Aortic smooth muscle cell (primary cell): ENCODE results near the genes CASD1 and TAC1.

- RRBS, result 2% methylated on average over 30 of the region's 53 CpGs
These were observed at the start of gene CASD1 for GRCh38 chr7:94509181-94509949. Gene CASD1, plus strand, starts transcription at chr7:94509809.

DNA sequence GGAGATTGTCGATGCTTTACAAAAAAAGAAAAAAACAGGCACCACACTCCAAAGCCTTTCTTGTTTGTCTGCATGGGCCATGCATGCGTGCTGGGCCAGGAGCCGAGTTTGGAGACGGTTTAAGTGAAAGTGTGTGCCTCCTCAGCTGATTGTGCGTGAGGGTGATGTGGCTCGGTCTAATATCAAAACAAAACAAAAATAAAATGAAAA is 1.3 kb downstream of the PPP1R9A start:
- RRBS, result no CpG with 5 or more reads among the region's 6 CpGs

GRCh38 chr7:95071352-95071779 is 164.0 kb downstream of the PPP1R9A start:
- RRBS, result no CpG with 5 or more reads among the region's 2 CpGs

DNA sequence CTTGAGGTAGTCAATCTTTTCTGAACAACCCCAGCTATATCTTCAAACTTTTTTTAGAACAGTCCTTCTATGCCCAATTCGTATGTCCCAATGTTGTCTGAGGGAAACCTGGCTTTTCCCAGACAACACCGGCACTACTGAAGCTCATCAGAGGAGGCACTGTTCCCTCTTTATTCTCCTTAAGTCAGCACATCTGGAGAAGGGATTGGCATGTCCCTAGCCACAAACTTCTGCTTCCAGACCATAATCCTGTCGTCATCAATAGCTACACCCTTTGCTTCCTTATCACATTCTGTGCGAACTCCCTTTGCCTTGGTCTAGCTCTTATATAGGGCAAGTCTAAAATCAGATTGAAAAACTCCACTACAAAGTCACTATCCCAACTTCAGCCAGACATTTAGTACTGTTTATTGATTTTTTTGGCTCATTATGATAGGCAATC is 22.8 kb downstream of the PON3 start:
- RRBS, result no CpG with 5 or more reads among the region's 4 CpGs

- RRBS, result no CpG with 5 or more reads among the region's 1 CpG
These were observed 5.4 kb upstream of the PON3 start for GRCh38 chr7:95401456-95402035.

DNA sequence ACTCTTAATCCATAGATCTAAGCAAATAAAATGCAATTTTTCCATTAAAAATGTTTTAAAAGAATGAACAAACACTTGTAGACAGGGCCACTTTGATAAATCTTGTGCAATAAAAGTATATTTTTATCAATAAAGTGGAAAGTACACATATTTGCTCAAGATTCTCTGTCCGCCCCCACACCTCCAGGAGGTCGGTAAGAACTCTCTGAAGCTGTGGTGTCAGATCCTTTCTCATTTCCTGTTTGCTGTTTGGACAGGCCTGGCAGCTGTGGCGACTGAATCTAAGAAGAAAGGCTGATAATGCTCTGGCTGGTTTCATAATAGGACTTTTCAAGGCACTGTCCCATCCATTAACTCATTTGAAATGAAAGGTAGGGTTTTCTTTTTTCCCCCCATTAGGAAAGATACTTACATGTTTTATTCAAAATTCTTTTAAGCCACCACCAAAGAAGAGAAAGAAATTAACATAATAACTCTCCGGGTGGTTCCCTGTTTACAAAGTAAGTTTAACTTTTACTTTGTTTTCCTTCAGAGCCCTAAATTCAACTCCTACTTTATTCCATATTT is 15.2 kb upstream of the ASB4 start:
- RRBS, result no CpG with 5 or more reads among the region's 4 CpGs

- RRBS, result no CpG with 5 or more reads among the region's 7 CpGs
These were observed 49.7 kb downstream of the PDK4 start for GRCh38 chr7:95546391-95547200.

- RRBS, result no CpG with 5 or more reads among the region's 13 CpGs
These were observed 12.1 kb upstream of the PDK4 start for GRCh38 chr7:95608106-95609140.

- RRBS, result no CpG with 5 or more reads among the region's 5 CpGs
These were observed 63.7 kb upstream of the PDK4 start for GRCh38 chr7:95659832-95660564.

DNA sequence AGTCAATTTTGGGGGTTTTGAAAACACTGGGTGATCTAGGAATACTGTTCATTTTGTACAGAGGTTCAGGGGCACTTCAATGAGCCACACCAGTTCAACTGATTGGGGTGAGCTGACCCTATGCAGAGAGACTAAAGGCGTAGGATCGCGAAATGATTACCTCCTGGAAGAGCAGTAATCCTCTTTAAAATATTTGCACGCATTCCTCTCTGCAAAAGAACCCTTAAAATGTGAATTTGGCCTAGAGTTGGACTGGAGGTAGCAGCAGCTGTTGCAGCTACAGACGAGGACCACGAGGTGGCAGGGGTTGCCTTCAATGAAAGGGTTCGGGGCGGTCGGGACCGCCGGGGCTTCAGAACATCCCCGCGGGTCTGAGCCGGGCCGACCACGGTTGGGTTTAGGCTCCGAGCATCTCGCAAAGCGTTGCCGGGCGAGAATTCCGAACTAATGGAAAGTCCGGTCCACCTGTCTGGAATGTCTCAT is 246.5 kb downstream of the SLC25A13 start:
- RRBS, result 2% methylated on average over 7 of the region's 23 CpGs

DNA sequence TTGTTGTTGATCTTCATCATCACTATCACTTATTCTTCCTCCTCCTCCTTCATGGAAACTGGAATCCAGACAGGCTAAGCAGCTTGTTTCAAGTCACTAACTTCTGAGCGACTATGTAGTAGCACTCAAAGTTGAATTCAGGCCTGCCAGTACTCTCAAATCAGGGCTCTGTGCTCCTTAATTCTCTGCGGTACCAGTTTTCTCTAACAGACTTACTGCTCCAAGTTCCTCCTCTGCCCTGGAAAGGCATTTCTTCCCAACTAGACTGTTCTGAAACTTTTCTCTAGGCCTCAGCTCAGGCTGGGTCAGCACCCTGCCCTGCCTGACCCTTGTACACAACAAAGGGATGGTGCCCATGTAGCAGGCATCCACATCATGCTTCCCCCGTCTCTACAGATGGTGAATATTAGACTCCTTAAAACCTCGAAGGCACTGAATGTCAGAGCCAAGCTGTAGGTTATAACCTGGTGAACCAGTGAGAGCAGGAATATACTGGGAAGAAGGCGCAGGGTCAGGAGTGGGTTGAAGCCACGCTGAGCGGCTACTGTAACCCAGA is 144.1 kb downstream of the SLC25A13 start:
- RRBS, result no CpG with 5 or more reads among the region's 7 CpGs

DNA sequence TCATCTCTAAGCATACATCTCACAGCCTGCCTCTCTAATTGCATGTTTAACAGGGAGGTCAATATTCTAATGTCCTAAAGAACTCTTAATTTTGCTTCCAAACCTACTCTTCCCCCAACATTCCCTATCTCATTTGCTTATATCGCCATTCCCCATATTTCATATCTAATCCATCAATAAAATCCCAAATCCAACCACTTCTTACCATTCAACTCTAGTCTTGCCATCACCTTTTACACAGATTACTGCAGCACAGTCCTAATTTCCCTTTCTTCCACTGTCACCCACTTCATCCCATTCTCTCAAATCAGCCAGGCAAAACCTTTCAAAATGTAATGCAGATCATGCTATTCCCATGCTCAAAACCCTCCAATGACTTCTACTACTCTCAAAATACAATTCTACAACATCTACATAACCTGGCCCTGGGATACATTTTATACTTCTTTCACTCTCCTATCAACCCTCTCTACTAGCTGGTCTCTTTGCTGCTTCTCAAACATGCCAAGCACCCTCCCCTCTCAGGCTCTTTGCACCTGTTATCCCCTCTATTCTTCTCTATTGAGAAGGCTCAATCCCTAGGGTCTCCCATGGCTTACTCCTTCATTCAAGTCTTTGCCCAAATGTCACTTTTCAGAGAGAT is 61.2 kb downstream of the SLC25A13 start:
- RRBS, result no CpG with 5 or more reads among the region's 1 CpG

DNA sequence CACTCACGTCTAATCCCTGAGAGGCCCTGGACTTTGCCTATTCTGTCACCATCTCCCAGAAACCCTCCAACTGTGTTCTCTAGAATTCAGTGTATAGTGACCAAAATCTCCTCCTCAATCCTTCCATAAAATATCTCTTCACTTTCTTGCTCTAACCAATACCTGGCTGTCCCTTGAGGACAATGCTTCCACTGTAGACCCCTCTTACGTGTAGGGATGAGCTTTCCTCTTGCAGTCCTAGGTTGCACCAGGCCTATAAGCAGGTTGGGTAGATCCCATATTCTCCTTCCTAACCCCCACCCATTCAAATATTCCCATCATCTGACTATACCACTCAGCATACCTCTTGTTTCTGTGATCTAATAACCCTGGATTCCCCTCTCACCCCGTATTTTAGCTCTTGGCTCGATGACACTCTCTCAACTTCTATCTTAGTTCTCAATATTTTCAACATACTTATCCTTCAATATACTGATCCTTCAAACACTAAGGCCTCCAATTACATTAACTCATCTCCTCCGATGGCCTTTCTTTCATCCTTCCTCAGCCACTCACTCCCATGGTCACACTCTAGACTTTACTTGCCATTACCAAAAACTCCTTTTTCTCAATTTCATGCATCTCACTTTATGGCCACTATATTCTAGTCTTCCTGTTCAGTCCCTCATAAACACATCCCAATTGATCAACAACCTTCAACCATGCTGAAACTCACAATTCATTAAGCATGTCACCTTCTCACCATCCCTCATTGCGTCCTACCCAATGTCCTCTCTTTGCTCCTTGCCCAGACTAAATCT is 58.4 kb downstream of the SLC25A13 start:
- RRBS, result no CpG with 5 or more reads among the region's 6 CpGs

DNA sequence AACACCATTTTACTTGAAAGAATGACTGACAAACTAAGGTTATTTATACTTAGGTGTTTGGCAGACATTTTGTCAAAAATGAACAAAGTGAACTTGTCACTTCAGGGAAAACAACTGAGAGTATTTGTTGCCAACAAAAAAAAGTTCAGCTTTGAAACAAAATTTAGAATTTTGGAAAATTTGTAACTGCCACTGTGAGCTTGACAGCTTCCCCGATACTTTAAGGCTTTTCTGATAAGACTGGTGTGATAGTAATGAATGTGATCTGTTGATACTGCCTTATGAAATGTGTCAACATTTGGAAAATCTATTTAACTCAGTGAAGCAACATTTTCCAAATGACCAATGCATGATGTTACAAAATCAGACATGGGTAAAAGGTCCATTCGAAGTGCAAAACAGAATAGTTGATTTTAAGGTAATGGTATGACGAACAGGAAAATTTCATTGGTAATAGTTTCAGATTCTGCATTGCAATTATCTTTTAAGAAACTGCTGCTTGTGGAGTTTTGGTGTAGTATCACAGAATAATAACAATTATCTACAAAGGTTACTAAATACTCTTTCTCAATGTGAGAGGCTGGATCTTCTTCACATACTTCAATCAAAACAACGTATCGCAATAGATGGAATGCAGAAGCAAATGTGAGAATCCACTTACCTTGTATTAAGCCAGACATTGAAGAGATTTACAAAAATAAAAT is 175.4 kb downstream of the SEM1 start:
- RRBS, result no CpG with 5 or more reads among the region's 5 CpGs

DNA sequence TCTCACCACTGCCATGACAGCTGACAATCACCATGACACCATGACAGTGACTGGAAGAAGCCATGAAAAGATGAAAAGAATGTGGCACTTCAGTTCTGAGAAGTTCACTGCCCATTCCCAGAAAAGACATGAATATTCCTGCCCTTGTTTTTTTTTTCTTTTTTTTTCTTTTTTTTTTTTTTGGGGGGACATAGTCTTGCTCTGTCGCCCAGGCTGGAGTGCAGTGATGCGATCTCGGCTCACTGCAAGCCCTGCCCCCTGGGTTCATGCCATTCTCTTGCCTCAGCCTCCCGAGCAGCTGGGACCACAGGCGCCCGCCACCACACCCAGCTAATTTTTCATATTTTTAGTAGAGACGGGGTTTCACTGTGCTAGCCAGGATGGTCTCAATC is 281.1 kb upstream of the TAC1 start:
- RRBS, result no CpG with 5 or more reads among the region's 7 CpGs

DNA sequence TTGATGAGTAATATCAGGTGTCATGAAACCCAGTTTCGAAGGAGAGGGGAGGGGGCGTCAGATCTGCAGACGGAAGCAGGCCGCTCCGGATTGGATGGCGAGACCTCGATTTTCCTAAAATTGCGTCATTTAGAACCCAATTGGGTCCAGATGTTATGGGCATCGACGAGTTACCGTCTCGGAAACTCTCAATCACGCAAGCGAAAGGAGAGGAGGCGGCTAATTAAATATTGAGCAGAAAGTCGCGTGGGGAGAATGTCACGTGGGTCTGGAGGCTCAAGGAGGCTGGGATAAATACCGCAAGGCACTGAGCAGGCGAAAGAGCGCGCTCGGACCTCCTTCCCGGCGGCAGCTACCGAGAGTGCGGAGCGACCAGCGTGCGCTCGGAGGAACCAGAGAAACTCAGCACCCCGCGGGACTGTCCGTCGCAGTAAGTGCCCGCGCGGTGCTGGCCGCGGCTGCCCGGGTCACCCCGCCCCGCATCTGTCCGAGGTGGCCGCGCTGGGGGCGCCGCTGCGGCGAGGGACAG is at the start of gene TAC1:
Gene TAC1 (plus strand): TSS at position 321 of the 529 bp plus-strand sequence.
- RRBS, result 9% methylated on average over 6 of the region's 50 CpGs

DNA sequence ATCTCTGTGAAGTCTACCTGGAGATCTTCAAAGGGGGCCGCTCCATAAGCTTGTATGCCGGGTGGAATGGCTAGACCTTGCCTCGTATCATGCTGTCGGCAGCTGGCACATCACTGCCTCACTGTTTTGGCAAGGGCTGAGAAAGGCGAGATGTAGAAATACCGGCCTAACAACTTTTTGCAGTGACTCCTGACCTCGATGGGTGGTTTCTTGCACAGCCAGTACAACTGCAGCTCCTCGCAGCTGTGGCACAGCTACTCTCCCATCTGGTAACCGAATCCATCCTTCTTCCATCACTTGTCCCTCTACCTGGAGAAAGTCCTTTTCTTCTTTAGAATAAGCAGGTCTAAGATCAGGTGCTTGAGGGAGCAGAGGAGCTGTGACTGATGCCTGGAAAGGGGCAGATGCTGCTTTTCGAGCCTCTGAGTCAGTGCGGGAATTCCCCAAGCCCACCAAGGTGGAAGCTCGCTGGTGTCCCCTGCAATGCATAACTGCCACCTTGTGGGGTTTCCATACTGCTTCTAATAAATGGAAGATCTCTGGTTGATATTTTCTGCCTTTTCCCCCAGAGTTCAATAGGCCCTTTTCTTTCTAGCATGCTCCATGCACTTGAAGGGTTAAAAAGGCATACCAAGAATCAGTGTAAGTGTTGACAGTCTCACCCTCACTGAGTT is 38.3 kb downstream of the OCM2 start:
- RRBS, result no CpG with 5 or more reads among the region's 12 CpGs

DNA sequence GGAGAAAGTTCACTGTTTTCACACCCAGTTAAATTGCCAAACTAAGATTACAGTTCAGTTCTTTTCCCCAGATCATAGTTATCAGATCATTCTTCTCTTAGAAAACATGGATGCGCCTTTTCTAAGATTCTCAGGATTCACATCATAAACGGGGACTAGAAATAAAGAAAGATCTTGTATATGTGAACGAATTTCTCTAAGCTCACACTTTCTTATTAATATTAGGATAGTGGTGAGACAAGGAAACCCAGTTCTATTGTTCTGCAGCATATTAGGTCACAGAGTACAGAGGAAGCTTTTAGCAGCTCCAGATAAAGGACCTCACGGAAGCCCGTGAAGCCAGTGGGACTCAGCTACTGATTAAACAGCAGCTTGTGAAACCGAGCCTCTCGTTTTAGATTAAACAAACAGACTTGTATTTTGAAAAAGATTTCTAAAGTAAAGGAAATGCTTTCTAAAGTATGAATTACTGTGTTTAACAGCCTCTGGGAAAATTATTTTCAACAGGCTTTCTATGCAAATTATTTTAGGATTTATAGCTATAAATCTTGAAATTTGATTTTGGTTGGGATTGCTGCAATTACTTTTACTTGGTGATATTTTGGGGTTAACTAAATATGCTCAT is 3.9 kb downstream of the LMTK2 start:
- RRBS, result no CpG with 5 or more reads among the region's 7 CpGs

DNA sequence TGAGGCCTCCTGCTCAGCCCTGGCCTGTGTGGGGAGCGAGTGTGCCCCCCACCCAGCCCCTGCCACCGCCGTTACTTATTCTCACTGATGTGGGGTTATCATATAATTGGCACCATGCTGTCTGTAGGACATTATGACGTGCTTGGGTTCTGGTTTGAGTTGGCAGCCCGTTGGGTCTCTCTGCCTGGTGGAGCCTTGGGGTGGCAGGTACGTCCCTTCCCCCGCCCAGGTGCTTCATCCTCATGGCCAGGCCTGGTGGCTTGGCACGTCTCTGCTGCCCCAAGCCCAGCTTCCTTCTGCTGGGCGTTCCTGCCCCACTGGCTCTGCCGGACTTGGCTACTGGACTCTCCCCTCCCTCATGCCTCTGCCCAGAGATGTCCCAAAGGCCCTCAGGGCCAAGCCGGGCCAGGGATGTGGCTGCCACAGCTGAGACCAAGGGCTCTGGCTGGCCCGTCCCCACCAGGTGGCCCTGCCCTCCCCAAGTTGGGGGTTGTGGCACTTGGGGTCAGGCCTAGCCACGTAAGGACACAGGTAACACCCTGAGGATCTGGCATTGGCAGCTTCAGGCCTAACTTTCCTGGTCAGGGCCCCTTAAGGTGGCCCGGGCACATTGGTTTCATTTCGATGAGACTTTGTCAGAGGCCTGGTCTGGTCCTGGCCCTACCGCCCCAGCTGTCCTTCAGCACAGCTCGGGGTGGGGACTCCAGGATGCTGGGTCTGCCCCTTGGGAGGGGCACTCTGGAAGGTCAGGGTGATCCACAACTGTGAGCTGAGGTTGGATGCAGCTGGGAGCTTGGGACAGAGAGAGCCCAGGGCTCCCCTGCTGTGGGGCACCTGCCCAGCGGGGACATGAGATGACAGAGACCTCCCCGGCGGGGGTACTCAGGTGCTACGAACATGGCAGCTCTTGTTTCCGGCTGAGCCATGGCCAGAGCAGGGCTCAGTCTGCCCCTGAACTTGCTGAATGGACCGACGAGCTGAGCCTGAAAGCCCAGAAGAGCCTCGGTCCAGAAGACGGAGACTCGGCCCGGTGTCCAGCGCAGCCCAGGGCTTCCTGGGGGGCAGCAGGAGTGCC is 2.8 kb downstream of the BHLHA15 start:
- RRBS, result 61% methylated on average over 3 of the region's 29 CpGs